Aortic smooth muscle cell (primary cell): ENCODE measurements around the gene ATP5MC2.

DNA sequence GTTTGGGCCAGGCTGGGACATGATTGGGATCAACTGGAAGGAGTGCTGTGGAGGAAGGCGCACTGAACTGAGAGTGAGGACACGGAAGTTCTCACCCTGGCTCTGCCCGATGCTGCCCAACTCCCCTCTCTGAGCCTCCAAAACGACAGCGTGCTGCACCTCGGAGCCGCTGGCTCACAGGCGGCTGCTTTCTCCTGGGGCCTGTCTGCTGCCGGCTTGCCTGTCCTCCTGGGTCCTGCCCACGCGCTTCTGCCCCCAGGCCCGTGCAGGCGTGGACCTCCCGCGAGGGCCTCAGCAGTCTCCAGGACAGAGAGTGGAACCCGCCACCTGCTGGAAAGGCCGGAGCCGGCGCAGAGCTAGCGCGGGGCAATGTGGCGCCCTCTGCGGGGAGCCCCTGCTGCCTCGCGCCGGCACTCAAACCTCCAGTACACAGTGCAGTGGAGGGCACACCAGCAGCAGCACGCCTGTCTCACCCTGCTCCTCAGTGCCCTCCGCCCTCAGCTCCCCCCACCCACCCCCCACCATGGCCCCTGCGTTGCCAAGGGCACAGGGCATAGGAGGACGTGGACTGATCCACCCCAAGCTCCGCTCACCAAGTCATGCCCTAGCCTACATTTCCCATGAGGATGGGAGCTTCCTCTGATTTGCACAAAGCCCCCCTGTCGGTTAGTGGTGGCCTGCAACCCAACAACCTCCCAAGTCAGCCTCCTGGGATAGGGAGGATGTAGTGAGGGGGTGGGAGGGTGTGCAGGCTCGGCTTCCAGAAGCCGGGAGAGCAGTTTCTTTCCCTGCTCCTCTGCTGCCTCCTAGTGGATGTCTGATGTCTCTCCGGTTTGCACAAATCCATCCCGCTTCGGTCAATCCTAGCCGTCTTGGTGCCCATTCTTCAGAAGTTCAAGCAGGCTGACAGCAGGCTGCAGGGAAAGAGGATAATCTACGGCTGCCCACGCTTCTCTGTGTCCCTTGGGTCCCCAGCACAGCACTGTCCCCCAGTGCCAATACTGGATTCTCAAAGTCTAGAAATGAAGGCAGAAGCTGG is 25.3 kb downstream of the KRT8 start:
- RRBS = 4% methylated on average over 11 of the region's 40 CpGs

- RRBS = no CpG with 5 or more reads among the region's 4 CpGs
These were observed 8.9 kb downstream of the KRT8 start for GRCh38 chr12:52895778-52896563.

GRCh38 chr12:52915548-52916070 is 10.7 kb upstream of the KRT8 start:
- RRBS = no CpG with 5 or more reads among the region's 8 CpGs

GRCh38 chr12:52953026-52953841 is 4.3 kb downstream of the KRT18 start:
- RRBS = no CpG with 5 or more reads among the region's 8 CpGs

DNA sequence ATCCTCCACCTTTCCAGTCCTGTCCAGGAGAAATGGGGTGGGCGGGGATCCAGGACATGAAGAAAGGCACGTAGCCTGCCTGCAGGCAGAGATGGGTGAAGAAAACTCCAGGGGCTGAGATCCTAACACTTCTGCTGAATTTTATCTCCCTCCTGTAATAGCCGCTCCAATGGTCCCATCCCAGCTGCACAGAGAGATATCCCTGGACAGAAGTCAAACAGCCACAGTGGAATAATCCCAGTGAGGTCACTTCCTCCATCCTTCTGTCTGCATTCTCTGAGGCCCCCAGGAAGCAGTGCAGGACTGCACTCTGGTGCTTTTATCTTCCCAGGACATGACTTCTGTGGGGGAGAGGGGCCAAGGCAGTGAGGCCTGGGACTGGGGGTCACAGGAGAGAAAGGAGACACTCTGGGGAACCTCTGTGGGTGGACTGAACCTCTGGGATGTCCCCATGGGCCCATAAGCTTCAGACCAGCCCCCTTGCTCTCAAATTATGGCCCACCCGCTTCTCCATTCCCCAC is 26.4 kb downstream of the KRT18 start:
- RRBS = no CpG with 5 or more reads among the region's 4 CpGs

GRCh38 chr12:53019737-53020487 is 13.7 kb downstream of the EIF4B start:
- RRBS = no CpG with 5 or more reads among the region's 3 CpGs

GRCh38 chr12:53021678-53022739 is 15.8 kb downstream of the EIF4B start:
- RRBS = no CpG with 5 or more reads among the region's 11 CpGs

DNA sequence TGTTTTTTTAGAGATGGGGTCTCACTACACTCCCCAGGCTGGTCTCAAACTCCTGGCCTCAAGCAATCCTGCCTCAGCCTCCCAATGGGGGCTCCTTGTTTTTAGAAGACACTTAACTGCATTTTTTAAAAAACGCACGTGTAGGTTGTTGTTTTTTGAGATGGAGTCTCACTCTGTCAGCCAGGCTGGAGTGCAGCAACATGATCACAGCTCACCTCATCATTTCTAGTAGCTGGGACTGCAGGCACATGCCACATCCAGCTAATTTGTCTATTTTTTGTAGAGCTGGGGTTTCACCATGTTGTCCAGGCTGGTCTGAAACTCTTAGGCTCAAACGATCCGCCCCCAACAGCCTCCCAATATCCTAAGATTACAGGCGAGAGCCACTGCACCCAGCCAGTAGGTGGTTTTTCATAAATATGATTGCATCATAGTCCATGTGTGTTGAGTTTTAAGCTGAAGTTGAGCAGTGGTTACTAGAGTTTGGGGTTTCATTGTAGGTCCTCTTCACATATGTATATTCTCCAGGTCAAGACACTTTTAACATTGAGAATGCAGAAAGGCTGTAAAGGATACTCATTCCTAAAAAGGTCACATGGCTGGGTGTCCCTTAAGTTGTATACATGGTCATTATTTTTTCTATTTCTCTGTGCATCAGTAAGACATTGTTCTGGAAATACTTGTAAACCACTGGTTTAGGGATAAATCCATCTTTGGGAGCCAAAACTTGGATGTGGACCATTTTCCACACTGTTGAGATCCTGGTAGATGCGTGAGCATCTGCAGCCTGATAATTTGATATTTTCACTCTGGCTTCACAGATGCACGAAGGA is 13.1 kb upstream of the TNS2 start:
- RRBS = no CpG with 5 or more reads among the region's 7 CpGs

GRCh38 chr12:53061309-53062446 is 11.8 kb downstream of the TNS2 start:
- RRBS = no CpG with 5 or more reads among the region's 19 CpGs

- RRBS = no CpG with 5 or more reads among the region's 17 CpGs
These were observed 9.5 kb downstream of the SPRYD3 start for GRCh38 chr12:53069448-53070340.

DNA sequence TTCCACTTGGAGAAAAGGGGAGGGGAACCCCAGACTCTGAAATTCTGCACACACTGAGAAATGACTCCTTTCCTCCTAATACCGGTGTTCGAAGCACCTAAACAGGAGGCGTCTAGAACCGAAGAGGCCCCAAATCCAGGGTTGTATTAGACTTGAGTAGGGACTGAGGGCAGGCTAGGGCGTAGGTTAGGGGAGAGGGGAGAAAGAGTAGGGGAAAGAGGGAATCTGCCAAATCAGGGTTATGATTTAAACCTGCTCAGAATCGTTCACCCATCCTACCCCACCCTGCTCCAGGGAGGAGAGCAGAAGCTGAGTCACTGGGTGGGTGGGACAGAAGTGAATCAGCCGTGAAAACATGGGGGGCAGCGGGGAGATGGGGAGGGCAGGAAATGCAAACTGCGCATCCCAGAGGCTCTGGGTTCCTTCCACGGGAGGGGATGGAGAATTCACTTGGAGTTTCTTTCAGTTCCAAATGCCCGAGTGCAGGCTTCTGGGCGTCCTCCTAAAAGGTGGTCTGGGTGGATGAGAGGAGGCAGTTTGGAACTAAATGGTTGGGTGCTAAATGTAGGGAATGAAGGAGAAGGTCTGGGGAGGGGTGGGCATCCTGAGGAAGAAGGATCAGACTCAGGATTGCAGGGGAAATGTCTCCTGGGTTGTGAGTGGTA is 1.1 kb downstream of the IGFBP6 start:
- RRBS = no CpG with 5 or more reads among the region's 12 CpGs

DNA sequence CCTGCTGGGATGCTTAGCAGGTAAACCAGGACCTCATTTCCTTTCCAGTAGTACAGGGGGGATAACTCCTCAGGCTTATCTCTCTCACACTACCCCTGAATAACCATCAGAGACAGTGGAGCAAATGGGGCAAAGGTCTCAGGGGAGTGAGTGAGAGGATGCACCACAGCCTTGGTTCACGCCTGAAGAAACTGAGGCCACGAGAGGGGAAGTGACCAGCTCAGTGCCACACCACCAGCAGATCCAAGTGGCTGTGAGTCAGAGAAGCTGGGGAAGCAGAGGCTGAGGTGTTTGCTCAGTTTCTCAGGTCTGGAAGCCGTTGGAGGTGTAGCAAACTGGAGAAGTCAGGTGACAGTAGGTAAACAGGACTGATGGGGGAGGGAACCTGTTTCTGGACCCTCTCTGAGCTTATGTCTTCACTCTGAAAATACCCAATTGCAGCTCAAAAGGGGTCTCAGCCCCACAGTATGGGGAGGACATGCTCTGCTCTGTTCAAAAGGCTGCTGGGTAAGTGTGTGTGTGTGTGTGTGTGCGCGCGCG is 9.3 kb upstream of the ITGB7 start:
- RRBS = no CpG with 5 or more reads among the region's 7 CpGs

- RRBS = no CpG with 5 or more reads among the region's 30 CpGs
These were observed 11.6 kb upstream of the ITGB7 start for GRCh38 chr12:53218393-53219279.

DNA sequence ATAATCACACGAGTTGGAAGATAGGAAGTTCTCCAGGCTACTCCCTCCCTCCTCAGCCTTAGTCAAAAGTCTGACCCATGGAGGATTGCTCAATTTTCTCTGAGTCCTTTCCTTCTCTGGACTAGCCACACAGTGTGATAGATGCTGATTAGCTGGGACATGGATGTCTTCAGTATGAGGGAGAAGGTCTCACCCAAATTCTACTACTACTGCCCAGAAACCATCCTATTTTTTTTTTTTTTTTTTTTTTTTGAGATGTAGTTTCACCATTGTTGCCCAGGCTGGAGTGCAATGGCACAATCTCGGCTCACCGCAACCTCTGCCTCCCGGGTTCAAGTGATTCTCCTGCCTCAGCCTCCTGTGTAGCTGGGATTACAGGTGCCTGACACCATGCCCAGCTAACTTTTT is 14.5 kb upstream of the SP1 start:
- RRBS = no CpG with 5 or more reads among the region's 4 CpGs

DNA sequence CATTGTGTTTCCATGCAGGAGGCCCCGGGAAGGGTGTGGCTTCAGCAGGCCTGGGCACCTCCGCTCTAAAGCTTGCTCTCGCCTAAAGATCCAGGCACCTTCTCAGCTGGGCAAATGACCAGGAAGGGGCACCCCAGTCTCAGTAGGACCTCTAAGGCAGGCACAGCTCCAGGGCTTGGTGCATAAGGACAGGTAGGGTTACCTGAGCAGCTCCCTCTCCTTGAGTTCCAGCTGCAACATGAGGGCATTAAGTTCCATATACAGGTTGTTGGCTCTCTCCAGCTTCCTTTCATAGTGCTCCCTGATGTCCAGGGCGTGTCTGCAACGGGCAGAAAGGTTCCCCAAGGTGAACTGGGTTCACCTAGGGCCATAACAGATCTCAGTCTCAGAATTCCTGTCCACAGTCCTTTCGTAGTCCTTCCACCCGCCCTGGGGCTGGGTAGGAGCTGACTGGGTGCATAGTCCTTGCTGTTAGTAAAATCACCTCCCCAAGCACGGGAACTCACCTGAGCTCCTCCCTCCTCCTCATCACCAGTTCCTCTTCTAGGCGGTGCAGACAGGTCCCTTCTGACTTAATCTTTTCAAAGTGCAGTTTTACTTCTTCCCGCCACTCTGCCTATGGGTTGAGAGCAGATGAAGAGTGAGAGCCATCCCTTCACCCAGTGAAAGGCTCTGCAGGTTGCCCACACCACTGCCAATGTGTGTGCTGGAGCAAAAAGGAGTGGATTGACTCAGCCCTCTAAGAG is 15.7 kb downstream of the MAP3K12 start:
- RRBS = no CpG with 5 or more reads among the region's 10 CpGs

DNA sequence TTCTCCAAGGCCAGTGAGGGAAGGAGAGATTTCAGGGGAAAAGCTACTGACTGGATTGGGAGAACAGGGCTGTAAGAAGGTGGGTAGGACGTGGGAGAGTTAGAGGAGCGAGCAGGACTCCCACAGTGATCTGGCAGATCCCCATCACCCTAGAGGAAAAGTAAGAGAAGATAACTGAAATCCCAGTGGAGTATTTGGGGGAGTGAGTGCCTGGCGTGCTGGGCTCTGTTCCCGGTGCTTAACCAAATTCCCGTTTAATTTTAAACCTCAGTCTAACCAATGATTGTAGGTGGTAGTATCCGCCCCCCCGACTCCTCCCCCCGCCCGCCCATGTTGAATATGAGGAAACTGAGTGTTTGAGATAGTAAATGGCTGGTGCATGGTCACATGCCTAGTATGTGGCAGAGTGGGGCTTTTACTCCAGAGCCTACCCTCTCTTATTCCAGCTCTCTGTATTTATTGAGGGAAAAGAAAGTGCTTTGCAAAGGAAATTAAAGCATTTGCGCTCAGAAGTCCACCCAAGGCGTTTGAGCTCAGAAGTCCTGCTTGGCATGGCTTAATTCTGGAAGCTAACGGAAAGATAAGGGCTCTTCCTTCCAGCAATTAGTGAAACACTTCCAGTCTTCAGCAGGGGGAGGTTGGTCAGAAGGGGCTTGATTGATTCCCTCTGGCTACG is 1.3 kb downstream of the TARBP2 start:
- RRBS = no CpG with 5 or more reads among the region's 13 CpGs

DNA sequence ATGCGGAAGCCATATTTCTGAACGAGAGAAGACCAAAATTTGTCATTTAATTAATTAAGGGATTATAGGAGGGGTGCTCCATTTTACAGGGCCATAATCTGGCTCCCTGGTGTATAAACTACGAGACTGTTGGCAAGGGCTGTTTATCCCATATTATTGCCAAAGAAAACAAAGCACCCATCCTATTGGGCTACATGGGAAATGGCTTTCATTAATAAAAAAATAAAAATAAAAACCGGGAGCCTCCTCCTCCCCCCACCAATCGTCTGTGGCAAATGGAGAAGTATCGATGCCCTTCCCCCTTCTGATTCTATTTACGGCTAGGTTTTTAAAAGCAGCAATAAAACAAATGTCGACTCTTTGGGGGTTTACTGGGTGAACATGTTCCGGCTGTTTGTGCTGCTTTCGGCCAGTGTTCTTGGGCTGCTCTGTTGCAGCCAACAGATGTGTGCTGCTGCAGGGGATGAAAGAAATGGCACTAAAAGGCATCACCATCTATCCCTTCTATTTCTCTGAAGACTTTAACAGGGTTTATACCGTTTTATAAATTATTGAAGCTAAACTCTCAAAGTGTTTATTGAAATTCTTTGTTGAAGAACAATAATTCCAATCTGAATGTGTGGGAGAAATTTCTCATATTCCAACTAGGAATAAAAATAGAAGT is 24.7 kb downstream of the ATF7 start:
- RRBS = no CpG with 5 or more reads among the region's 11 CpGs

- RRBS = 2% methylated on average over 13 of the region's 45 CpGs
These were observed at the start of gene ATP5MC2 for GRCh38 chr12:53676030-53676743. TSS of gene ATP5MC2 (minus strand) at chr12:53676083.

DNA sequence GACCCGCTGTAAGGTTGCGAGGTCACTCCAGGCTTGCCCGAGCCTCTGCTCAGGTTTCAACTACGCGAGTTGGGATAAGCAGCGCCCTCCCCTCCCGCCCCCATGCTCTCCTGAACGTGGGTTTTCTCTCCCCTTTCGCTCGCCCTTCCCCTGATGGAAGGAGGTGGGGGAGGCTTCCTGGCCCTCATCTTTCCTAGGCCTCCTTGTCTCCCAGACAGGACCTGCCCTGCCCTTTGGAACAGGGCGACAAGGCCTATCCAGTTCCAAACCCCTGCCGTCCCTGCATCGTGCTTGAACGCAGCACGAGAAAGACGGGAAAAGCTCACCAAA is 826 bp upstream of the ATP5MC2 start:
- RRBS = no CpG with 5 or more reads among the region's 16 CpGs

DNA sequence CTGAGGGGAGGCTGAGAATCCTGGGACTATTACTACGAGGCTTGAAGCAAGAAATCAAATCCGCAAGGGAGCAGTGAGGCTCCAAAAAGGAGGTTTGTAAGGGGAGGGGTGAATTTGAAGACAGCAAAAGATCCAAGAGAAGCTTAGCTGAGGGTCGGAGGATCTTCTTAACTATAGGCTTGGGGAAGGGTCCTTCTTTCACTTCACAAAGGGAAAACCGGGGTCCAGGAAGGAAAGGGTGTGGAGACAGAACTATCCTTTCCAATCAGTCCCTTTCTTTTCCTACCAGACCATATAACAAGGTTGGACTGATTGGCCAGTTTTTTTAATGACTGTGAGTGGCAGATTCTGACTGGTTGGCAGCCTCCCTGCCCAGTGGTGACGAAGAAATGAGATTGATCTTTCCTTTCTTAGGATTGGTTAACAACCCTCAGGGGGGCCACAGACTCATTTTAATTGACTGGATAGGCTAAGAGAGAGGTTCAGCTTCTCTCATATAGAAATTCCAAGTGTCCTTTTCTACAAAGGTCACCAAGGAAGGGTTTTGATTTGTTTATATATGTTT is 2.8 kb upstream of the ATP5MC2 start:
- RRBS = no CpG with 5 or more reads among the region's 5 CpGs